Cerebellum (tissue), 5 donors: ENCODE measurements around a stretch of chr10.

- PRO-cap, 3 experiments, result no peak in any of the 3 experiments
- RAMPAGE, long total RNA, result no peak
Measured at GRCh38 chr10:125155175-125155607, 127.3 kb upstream of the CTBP2 start.

GRCh38 chr10:126126163-126126418 is 229.7 kb downstream of the FANK1 start:
- PRO-cap, 3 experiments, result no peak in any of the 3 experiments
- RAMPAGE, long total RNA, result no peak

- PRO-cap, 3 experiments, result no peak in any of the 3 experiments
- RAMPAGE, long total RNA, result no peak
Measured at GRCh38 chr10:126315795-126316233, 72.5 kb downstream of the ADAM12 start.

DNA sequence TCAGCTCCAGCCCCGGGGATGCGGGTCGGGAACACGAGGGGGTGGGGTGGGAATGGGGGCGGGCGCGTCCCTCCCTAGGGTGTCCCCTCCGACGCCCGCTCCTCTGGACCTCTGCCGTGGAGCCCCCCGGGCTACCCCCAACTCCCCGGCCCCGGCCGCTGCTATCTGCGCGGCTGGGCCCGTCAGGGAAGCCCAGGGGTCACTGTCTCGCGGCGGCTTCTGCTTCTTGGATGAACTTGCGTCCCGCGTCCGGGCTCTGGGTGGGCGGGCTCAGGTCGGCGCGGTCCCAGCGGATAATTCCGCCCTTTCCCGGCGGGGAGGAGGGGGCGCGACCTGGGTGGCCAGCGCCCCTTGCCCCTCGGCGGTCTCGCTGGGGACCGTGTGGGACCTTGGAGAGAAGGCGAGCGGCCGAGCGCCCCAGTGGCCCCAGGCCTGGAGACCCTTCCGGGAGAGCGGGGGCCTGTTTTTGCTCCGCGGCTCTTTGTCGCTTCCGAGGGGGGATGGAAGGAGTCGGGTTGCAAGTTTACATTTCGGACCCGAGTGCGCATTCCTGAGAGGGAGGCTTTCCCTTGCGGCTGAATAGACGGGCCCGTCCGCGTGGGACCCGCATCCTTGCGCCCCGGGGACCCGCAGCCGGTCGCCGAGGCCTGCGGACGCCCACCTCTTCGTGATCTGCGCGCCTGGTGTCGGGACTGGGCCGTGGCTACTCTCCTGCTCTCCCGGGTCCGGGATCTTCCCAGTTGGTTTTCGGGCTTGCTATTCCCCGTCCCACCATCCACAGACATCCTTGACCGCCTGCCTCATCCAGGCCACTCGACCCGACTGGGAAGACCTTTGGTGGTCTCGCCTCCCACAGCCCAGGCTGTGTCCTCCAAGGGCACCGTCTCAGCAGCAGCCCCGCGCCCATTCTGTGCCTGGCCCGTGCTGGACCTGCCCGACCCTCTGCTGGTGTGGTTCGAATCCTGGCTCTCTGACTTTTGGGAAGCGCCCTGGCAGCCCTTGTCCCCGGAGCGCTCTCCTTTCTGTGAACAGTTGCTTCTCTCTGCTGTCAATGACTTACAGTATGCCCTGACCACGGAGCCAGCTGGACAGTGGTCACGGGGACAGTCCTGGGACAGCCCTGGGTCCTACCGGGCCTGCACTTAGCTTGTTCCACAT is 903 bp downstream of the DOCK1 start:
- PRO-cap, 3 experiments, result no peak in any of the 3 experiments
- RAMPAGE, long total RNA, result no peak

- PRO-cap, 3 experiments, result no peak in any of the 3 experiments
- RAMPAGE, long total RNA, result no peak
Measured at GRCh38 chr10:126921842-126922500, 16.7 kb downstream of the DOCK1 start.

GRCh38 chr10:127013101-127014057 is 108.2 kb downstream of the DOCK1 start:
- PRO-cap, 3 experiments, result no peak in any of the 3 experiments
- RAMPAGE, long total RNA, result no peak

DNA sequence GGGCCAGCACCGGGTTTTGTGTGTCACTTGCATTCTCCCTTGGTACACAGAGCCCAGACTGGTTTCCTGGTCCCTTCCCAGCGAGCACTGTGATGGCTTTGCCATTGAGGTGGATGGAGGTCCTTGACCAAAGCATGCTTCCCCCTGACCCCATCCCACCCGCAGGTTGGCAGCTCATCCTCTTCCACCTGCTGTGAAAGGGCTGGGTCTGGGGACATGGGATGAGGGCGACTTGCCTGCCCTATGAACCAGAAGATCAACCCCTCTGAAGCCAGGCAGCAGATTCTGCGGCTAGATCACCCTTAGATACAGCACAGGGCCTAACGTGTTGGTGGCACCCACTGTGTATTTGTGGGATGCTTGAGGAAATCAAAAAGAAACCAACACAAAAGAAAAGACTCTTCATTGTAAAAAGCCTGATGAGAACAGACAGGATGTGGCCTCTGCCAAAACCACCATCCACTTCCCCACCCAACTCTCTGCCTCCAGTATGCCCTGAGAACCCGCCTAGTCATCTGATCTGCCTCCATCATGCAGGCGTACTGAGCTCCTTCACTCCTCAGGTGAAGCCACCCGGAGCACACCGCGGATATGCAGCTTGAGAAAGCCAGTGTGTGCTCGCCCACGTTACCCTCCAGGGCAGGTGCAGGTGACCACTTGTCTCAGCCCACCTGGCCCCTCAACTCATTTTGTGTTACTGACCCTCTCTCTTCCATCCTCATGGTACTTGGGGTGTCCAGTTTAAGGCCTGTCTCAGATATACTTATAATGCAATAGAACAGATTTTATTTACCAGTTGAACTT is 97.2 kb upstream of the INSYN2A start:
- PRO-cap, 3 experiments, result no peak in any of the 3 experiments
- RAMPAGE, long total RNA, result no peak

DNA sequence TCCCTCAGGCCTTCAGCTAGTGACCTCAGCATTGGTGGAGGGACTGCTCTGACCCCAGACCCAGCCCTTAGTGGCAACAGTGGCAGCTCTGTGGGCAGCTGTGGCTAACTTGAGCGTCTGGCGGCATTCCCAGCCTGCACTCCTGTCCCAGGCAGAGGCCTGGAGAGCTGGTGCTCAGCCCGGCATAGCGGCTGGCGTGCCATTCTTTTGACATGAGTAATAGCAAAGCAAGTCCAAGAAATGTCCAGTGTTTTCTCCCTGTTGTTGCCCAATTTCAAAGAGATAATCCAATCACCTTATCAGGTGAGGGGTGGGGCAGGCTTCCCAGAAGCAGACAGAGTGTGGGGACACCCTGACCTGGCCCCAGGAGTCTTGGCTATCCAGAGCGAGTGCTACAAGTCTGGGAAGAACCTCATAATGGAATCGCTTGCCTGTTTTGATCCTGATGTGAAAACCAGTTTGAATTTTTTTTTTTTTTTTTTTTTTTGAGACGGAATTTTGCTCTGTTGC is 16.1 kb downstream of the PTPRE start:
- PRO-cap, 3 experiments, result no peak in any of the 3 experiments
- RAMPAGE, long total RNA, result no peak

GRCh38 chr10:127935068-127935694 is 28.3 kb downstream of the PTPRE start:
- PRO-cap, 3 experiments, result no peak in any of the 3 experiments
- RAMPAGE, long total RNA, result no peak

- PRO-cap, 3 experiments, result no peak in any of the 3 experiments
- RAMPAGE, long total RNA, result no peak
Measured at GRCh38 chr10:127948721-127949302, 41.9 kb downstream of the PTPRE start.

GRCh38 chr10:127999281-127999613 is 92.3 kb downstream of the PTPRE start:
- PRO-cap, 3 experiments, result no peak in any of the 3 experiments
- RAMPAGE, long total RNA, result no peak

DNA sequence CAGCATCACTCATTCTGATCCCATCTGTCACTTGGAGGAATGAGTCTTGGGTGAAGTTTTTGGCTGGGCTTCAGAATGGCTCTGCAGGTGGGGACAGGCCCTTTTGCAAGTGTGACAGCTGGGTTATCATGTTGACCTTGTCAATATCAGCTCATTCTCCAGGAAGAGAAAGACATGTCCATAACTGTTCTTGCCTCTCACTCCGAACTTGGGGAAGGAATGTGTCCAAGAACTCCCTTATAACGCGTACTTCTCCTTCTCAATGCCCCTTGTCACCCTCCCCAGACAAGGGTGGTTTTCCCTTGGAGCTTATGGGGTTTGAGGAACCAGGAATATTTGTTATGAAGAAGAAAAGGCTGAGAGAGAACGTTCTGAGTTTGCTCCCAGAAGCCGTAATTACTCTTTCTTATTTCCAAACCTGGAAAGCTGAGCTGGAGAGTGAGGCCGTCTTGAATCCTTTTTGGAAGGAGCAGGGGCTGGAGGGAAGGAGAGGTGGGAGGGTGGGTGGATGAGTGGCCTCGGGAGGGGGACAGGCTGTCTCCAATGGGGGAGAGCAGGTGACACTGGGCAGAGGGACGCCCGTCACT is 77.4 kb downstream of the MKI67 start:
- PRO-cap, 3 experiments, result no peak in any of the 3 experiments
- RAMPAGE, long total RNA, result no peak

GRCh38 chr10:128063758-128064819 is 62.1 kb downstream of the MKI67 start:
- PRO-cap, 3 experiments, result no peak in any of the 3 experiments
- RAMPAGE, long total RNA, result no peak

DNA sequence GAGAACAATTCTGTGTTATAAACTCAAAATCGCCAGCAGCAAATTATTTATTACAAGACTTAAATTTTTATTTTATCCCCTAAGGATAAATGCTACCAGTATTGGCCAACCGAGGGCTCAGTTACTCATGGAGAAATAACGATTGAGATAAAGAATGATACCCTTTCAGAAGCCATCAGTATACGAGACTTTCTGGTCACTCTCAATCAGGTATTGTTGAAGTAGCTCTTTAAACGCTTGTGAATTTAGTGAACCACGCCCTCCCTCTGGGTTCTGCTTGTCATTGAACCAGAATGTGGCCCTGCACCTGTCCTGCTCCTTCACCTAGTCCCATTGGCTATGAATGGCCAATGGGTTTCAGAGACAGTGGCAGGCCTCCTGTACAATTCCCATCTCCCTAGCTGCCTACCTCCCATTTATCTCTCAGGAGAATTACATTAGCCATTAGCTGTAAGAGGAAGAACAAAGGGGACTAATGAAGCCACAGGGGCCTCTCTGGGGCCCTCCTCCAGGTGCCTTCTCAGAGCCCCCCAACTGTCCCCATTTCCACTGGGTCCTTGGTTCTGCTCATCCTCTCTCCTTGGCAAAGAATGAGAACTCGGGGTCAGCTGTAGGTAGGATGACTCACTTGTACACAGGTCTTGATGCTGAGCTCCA is 49.6 kb downstream of the MKI67 start:
- PRO-cap, 3 experiments, result no peak in any of the 3 experiments
- RAMPAGE, long total RNA, result no peak

DNA sequence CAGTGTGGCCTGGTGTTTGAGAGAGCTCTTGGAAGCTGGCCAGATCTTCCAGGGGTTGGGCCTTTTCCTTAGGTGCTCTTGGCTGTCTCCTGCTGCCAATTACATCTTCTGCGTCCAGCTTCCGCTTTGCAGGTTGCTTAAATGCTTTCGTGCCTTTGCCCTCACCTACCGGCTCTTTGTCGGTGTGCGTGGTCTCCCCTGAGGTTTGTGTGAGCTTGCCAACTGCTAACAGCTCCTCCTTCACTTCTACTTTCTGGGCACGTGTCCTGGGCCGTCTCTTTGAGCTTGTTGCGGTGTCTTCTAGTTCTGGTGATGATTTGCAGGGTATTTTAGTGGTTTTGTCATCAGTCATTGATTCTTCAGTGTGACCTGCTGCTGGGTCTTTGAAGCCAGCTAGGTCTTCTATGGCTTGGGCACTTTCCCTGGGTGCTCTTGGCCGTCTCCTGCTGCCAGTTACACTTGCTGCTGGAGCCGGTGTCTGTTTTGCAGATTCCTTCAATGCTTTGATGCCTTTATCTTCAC is 23.1 kb downstream of the MKI67 start:
- PRO-cap, 3 experiments, result no peak in any of the 3 experiments
- RAMPAGE, long total RNA, result no peak

DNA sequence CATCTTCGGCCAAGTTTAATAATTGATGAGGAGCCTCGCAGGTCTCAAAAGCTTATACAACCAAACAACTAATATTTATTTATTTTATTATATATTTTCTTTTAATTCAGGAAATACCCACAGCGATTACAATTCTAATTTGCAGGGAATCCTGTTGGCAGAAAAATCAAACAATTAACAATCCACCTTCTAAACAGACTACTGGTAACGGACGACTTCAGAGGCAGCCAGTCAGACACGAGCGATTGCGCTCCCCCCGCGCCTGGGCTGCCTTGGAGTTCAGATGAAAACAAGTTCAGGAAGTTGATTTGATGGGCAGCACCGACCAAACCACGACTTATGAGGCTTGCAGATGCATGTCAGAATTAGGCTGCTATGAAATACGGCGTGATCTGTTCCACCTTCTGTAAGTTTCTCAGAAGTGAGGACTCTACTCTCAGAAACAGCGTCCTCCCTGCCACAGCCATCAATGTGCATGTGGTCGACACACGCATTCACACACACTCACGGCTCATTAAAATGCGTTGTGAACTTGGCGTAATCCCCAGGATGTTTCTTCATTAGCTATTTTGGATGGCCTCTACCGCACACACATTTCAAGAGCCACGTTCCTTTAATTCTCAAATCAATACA is 431.7 kb upstream of the MGMT start:
- PRO-cap, 3 experiments, result no peak in any of the 3 experiments
- RAMPAGE, long total RNA, result no peak

DNA sequence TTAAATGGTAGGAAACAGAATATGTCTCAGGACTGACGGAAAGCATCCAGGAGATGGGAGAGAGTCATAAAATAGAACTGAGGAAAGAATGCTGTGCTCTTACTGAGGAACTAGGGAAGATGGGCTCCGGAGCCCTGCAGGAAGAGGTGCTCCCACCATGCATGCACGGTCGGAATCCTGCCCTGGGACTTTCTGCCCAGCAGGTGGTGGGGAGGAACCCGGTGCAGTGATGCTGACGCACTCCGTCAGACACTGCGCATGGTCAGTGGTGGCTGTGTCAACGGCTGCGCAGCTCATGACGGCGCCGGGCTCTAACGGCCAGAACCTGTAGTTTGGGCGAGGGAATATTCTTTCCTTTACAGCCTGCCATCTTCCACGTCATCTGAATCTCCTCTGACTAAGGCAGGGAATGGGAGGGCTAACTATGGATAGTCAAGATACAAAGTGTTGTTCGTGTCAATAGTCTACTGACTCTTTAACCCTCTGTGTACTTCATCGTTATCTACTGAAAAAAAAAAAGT is 189.2 kb upstream of the MGMT start:
- PRO-cap, 3 experiments, result no peak in any of the 3 experiments
- RAMPAGE, long total RNA, result no peak

GRCh38 chr10:129624246-129624946 is 157.4 kb downstream of the MGMT start:
- PRO-cap, 3 experiments, result no peak in any of the 3 experiments
- RAMPAGE, long total RNA, result no peak

DNA sequence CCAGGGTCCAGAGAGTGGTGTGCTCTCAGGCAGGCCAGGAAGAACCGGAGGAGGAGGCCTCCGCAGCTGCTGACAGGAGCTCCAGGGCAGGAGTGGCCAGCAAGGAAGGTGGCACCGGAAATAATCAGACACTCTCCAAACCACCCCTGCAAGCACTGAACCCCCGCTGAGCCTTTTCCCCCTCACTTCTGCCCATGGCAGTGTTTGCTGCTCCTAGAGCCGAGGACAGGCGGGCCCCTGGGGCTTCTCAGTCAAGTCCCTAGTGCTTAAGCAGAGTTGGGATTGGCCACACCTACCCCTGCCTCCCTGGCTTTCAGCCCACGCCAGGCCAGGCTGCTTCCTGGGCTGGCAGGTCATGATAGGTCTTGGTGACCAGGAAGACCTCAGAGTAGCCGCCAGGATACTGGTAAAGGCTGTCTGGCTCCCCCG is 242.8 kb downstream of the MGMT start:
- PRO-cap, 3 experiments, result no peak in any of the 3 experiments
- RAMPAGE, long total RNA, result no peak

GRCh38 chr10:129949569-129949805 is 14.6 kb downstream of the EBF3 start:
- PRO-cap, 3 experiments, result no peak in any of the 3 experiments
- RAMPAGE, long total RNA, result no peak